ENCODE results near the genes CCR3 and PRSS50.

GRCh38 chr3:44862450-44862982, 804 bp downstream of the TMEM42 start:
- CAGE, long polyA plus RNA, result no peak
- RRBS, result no CpG with 5 or more reads among the region's 11 CpGs

DNA sequence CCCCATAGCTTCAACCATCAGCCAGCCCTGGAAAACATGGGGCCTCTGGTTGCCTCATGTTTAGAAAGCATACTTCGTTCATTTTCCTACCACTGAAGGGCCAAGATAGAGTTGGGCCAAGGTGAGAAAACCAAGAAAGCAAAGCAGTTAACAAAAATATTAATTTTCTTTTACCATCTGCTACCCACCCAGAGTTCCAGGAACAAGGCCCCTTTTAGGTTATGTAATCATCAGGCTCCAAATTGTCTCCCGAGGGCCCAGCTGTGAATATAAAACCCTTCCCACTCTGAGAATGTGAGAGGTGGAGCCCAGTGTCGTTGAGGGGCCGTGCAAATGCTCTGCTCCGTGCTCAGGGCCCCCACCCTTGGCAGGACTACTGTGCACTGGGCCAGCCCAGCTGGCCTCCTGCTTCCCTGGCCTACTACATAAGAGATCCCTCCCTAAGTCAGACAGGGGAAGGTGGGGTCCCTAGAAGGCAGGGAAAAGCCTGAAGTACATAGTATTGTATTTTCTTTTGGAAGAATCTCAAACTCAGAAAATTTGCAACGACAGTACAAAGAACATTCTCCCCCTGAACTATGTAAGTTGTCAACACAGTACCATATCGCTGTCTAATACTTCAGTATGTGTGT, 4.6 kb upstream of the CLEC3B start:
- CAGE, long polyA plus RNA, result no peak
- RRBS, result no CpG with 5 or more reads among the region's 7 CpGs

GRCh38 chr3:45144209-45144652, 1.9 kb downstream of the CDCP1 start:
- CAGE, long polyA plus RNA, result no peak
- RRBS, result no CpG with 5 or more reads among the region's 2 CpGs

GRCh38 chr3:45676717-45677625, 12.2 kb upstream of the SACM1L start:
- CAGE, long polyA plus RNA, result no peak
- RRBS, result no CpG with 5 or more reads among the region's 10 CpGs

GRCh38 chr3:45800676-45800925, 4.3 kb upstream of the SLC6A20 start:
- CAGE, long polyA plus RNA, result no peak
- RRBS, result 52% methylated on average over 2 of the region's 3 CpGs

- CAGE, long polyA plus RNA, result no peak
- RRBS, result no CpG with 5 or more reads among the region's 8 CpGs
Observed at GRCh38 chr3:45894037-45894519, 7.7 kb downstream of the CCR9 start.

GRCh38 chr3:45944486-45945205, 1.4 kb downstream of the CXCR6 start:
- CAGE, long polyA plus RNA, result no peak
- RRBS, result no CpG with 5 or more reads among the region's 7 CpGs

GRCh38 chr3:45984494-45985074, 11.0 kb downstream of the FYCO1 start:
- CAGE, long polyA plus RNA, result no peak
- RRBS, result no CpG with 5 or more reads among the region's 5 CpGs

DNA sequence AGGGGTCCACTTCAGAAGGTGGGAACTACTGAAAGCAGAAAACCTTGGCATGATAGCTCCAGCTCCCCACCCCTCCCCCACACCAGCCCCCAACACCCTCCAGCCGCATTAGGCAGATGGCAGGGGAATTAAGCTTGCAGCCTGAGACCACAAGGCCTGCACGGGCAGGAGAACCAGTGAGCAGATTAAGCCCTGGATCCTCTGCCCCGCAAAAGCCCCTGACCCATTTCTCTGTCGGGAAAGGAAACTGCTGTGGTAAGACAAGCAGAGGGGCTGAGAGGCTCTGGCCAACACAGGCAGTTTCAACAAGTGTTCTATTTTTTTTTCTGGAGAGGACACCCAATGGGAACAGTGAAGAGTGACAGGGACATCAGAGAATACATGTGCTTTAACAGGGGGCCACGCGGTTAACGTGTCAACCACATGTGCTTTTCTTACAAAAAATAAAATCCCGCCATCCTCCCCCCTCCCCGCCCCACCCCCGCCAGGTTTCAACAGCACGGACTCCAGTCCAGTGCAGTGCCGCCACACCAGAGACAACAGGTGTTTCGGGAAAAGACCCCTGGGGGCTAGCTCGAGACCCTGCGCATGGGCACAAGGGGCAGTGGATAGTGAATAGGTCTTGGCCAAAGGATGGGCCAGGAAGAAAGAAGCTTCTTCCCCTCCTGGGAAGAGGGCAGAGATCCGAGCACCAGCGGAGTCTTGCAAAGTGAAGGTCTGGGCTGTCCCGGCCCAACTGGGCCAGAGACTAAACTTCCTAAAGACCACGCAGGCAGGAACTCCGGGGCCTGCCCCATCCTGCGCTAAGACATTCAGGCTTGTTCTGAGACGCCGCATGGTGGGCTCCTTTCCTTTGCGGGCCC, 814 bp downstream of the FYCO1 start:
- CAGE, long polyA plus RNA, result no peak
- RRBS, result under 1% methylated on average over 3 of the region's 24 CpGs

DNA sequence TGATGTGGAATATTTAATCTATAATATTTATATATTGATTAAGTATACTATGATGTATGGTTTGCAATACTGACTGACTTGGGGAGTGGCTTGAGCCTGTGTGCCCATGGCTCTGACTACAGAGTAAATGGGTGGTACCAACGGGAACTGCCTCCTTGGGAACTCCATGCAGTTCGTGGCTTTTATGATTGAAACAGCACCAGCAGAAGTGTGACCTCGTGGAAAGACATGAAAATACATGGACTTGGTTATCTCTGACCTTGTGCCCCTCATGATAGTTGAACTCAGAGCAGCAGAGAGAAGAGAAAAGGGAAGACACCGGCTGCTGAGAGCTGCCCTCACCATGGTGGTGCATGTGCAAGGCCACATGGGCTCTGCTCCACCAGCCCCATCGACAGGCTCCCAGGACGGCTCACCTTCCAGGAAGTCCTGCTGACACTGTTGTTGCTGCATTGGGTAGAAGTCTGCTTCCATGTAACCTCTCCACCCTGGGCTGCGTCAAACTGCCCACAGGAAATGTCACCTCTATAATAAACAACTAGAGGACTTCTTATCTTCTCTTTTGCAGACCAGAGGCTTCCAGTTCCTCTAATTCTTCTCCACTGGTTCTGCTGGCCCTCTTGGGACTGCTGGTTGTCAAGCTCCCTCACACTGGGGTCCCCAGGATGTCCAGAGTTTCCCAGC, 6.1 kb upstream of the CCR3 start:
- CAGE, long polyA plus RNA, result no peak
- RRBS, result no CpG with 5 or more reads among the region's 7 CpGs

GRCh38 chr3:46242168-46242677, at the start of gene CCR3:
TSS of gene CCR3 (plus strand) at chr3:46242460.
- CAGE, long polyA plus RNA, result no peak
- RRBS, result no CpG with 5 or more reads among the region's 5 CpGs

GRCh38 chr3:46384047-46384457, 13.3 kb downstream of the CCR5 start:
- CAGE, long polyA plus RNA, result no peak
- RRBS, result no CpG with 5 or more reads among the region's 6 CpGs

DNA sequence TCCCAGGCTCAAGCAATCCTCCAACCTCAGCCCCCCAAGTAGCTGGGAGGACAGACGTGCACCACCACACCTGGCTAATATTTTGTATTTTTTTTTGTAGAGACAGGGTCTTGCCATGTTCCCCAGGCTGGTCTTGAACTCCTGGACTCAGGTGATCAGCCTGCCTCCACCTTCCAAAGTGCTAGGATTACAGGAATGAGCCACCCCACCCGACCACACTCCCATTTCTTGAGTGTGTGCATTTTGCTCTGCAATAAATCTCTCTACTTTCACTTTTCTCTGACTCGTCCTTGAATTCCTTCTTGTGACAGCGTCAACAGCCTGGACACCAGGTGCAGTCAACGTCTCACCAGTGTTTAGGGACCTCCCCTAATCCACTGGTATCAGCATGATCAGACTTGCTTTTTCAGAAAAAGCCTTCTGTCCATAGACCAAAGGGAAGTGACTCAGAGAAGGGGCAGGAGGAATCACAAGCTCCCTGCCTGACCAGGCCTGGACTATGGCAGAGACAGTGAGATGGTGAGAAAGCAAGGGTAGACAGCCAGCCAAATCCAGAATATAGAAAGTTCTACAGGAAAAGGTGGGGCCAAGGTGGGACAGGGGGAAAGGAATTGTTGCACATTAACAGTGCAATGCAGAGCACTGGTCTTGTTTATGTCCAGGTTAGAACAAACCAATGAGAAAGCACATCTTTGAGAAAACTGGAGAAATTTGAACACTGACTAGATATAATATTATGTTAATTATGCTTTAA, 15.4 kb downstream of the CCR5 start:
- CAGE, long polyA plus RNA, result no peak
- RRBS, result no CpG with 5 or more reads among the region's 5 CpGs

DNA sequence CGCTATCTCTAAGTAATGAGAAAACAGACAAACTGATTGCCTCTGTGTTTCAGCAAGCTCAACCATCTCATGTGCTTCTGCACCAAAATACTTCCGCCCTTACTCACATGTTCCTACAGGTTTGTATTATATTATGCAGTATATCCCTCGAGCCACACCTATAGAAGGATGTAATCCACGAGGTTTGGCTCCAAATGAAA, 22.5 kb downstream of the CCRL2 start:
- CAGE, long polyA plus RNA, result no peak
- RRBS, result no CpG with 5 or more reads among the region's 4 CpGs

GRCh38 chr3:46693970-46694377, 495 bp upstream of the ALS2CL start:
- CAGE, long polyA plus RNA, result no peak
- RRBS, result 44% methylated on average over 7 of the region's 29 CpGs

GRCh38 chr3:46695131-46696018, 1.9 kb upstream of the ALS2CL start:
- CAGE, long polyA plus RNA, result no peak
- RRBS, result no CpG with 5 or more reads among the region's 12 CpGs

DNA sequence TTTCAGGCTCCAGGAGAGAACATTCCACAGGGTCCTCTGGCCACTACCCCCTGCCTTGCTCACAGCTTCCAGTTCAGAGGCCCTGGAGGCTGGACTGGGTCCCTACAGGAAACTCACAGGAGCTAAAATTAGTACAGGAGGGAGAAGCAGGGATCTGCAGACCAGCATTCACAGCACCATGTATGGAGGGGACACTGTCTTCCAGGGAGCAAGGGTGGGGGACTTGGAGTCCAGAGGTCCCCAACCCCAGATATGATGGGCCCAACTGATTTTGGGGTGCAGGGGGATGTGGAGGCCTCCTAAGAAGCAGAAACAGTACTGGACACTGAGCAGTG, 3.1 kb upstream of the ALS2CL start:
- CAGE, long polyA plus RNA, result no peak

DNA sequence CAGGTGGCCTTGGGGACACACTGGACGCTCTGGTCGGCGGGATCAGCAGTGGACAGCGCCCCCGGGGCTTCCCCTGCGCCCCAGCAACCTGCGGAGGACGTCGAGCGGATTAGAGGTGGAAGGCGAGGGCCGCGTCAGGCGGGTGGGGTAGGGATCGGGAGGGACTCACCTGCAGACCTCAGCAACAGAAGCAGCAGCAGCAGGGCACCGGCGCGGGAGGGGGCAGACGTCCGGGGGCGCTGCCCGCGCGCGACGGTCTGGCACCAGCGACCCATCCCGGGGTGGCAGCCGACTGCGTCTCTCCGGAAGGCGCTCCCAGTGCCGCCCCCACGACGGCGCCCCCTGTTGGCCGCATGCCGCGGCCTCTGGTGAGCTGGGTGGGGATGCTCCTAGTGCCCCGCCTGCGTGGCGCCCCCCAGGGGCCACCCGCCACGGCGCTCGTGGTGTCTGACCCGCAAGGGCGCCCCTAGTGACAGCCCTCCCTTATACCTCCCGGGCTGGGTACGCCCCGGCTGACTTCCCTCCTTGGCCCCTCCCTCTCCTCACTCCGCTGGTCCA, at the start of gene PRSS50:
Gene PRSS50, minus strand, starts transcription at position 320 of the 558 bp plus-strand sequence.
- CAGE, long polyA plus RNA, result no peak
- RRBS, result 52% methylated on average over 13 of the region's 52 CpGs

DNA sequence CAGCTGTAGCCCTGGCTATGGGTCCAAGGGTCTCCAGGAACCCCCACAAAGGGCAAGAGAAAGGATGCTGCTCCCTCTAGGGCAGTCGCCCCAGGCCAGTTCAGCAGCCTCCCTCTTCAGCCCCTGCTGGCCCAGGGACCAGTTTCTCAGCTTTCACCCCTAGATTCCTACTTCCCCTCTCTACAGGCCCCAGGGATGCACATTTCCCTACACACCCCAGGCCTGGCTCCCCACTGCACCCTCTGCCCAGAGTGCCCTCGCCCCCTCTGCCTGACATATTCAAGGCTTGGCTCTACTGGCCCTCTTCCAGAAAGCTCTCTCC, 990 bp upstream of the MYL3 start:
- CAGE, long polyA plus RNA, result no peak
- RRBS, result no CpG with 5 or more reads among the region's 2 CpGs

GRCh38 chr3:46871126-46871660, 6.3 kb upstream of the PTH1R start:
- CAGE, long polyA plus RNA, result no peak
- RRBS, result 31% methylated on average over 4 of the region's 12 CpGs